Iris pigment epithelial cell (primary cell): ENCODE data around the gene SIDT1.

DNA sequence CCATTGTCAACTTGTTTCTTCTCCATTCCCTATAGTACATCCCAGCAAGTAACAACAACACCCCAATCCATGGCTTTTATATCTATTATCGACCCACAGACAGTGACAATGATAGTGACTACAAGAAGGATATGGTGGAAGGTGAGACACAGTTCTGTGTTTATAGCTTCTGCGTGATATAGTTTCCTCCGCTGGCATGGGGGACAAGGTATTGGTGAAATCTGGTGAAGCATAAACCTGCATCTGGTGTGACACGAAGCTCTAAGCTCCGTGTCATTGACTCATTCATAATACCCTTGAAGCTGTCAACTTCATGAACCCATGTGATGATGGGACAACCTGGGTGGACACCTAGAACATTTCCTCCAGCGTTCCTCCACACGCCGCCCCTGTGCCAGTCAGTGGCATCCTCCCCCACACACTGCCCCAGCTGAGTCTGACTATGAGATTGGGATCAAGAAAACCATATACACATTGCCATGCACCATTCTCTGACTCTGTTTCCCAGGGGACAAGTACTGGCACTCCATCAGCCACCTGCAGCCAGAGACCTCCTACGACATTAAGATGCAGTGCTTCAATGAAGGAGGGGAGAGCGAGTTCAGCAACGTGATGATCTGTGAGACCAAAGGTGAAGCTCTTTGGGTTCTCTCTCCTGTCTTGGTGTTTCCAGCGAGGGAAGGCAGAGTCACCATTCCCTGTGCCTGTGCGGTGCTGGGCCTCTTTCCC, 69.3 kb downstream of the BOC start:
- RRBS = no CpG with 5 or more reads among the region's 13 CpGs

- RRBS = no CpG with 5 or more reads among the region's 13 CpGs
Observed at GRCh38 chr3:113285099-113286172, 74.1 kb downstream of the BOC start.

GRCh38 chr3:113531892-113532664, at the start of gene SIDT1:
SIDT1 (plus strand) TSS chr3:113532555.
- RRBS = no CpG with 5 or more reads among the region's 17 CpGs

GRCh38 chr3:113629997-113630503, 66.4 kb downstream of the USF3 start:
- RRBS = no CpG with 5 or more reads among the region's 10 CpGs

DNA sequence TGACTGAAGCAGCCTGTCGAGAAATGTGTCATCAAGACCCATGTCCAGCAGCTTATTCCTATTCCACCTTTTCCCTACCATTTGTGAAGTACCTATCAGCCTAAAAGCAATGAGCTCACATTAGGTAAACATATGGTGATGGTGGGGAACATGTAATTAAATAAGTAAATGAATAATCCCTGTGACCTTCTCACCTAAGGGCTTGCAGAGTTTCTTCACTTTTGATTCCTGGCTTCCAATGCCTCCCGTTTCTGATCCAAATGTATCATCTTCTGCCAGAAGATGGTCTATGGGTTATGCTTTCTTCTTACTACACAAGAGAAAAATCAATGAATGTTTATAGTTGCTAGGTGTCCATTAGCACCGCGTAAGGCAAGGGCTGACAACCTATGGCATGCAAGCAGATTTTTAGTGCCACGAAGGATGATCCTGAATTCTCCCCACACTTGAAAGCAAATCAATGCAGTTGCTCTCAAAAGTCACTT, 19.3 kb downstream of the USF3 start:
- RRBS = no CpG with 5 or more reads among the region's 5 CpGs

GRCh38 chr3:113742000-113742402, 4.0 kb downstream of the NAA50 start:
- RRBS = no CpG with 5 or more reads among the region's 2 CpGs

- RRBS = 0% methylated on average over 2 of the region's 17 CpGs
Observed at GRCh38 chr3:113745200-113745640, 829 bp downstream of the NAA50 start.

- RRBS = no CpG with 5 or more reads among the region's 3 CpGs
Observed at GRCh38 chr3:114611992-114612441, 318.2 kb downstream of the TIGIT start.

- RRBS = no CpG with 5 or more reads among the region's 1 CpG
Observed at GRCh38 chr3:114709002-114709568, 415.3 kb downstream of the TIGIT start.

- RRBS = no CpG with 5 or more reads among the region's 2 CpGs
Observed at GRCh38 chr3:114991868-114992392, 155.2 kb downstream of the ZBTB20 start.

- RRBS = no CpG with 5 or more reads among the region's 5 CpGs
Observed at GRCh38 chr3:115009318-115010207, 137.5 kb downstream of the ZBTB20 start.

- RRBS = no CpG with 5 or more reads among the region's 3 CpGs
Observed at GRCh38 chr3:115066070-115066848, 80.8 kb downstream of the ZBTB20 start.

GRCh38 chr3:115145483-115145887, 1.6 kb downstream of the ZBTB20 start:
- RRBS = no CpG with 5 or more reads among the region's 2 CpGs

- RRBS = no CpG with 5 or more reads among the region's 2 CpGs
Observed at GRCh38 chr3:117481706-117481942, 1036.3 kb upstream of the LSAMP start.

DNA sequence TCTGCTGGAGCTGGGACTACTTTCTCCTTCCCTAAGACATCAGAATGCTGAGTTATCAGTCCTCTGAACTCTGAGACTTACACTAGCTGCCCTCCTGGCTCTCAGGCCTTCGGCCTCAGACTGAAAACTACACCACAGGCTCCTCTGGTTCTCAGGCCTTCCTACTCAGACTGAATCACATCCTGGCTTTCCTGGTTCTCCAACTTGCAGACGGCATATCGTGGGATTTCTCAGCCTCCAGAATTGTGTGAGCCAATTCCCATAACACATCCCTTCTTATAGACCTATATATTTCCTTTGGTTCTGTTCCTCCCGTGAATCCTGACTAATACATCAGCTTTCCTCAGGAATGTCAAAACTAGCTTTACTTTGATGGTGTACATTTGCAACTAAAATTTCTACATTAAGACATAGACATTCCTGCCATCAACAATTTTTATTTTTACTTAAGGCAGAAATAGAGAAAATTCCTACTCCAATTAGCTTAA, 1247.4 kb upstream of the LSAMP start:
- RRBS = no CpG with 5 or more reads among the region's 4 CpGs

- RRBS = no CpG with 5 or more reads among the region's 2 CpGs
Observed at GRCh38 chr3:117873343-117873783, 1161.3 kb downstream of the IGSF11 start.

DNA sequence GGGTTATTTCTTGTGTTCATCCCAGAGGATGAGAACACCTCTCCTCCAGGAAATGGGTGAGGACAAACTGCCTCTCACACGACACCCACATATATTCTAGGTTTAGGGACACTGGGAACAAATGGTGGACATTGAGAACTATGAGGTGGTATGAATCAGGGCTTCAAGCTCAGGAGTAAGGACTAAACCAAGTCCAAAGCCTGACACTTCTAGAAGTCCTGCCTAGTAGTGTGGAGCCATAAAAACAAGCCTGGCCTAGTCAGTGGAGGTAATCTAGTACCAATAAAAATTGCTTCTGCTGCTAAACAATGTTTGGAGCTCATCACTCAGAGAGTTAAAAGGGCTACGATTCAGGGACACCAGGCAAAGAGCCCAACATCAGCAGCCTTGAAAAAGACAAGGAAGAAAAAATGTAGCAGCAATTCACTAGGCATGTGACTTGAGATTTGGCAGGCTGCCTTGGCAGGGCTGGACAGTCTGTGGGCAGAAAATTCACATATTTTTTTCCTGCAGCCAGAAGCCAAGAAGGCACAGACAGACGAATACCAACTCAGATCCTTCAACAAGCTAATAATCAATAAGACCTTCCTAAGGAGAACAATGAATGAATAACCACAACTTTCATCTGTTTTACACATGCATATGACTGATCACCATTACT, 47.3 kb downstream of the IGSF11 start:
- RRBS = no CpG with 5 or more reads among the region's 3 CpGs

DNA sequence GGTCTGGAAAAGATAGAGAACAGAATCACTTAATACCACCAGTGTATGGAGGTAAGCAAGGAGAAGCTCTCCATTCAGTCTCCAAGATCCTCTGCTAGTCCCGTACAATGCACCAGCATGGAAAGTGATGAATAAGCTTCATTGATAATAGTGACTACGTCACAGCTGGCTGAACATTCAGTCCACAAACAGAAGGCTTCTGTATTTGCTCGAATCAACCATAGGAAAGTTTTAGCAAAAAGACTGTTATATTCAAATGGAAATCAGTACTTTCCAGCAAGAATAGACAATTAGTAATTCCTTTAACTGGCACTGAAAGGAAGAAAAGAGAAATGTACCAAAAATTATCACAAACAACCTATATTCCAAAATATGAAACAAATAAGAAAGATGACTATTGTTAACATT, 42.8 kb downstream of the IGSF11 start:
- RRBS = no CpG with 5 or more reads among the region's 3 CpGs

- RRBS = no CpG with 5 or more reads among the region's 6 CpGs
Observed at GRCh38 chr3:119429466-119430556, 33.6 kb downstream of the TMEM39A start.